Neutrophil (primary cell): Measurements from ENCODE around the gene ARFGEF3.

DNA sequence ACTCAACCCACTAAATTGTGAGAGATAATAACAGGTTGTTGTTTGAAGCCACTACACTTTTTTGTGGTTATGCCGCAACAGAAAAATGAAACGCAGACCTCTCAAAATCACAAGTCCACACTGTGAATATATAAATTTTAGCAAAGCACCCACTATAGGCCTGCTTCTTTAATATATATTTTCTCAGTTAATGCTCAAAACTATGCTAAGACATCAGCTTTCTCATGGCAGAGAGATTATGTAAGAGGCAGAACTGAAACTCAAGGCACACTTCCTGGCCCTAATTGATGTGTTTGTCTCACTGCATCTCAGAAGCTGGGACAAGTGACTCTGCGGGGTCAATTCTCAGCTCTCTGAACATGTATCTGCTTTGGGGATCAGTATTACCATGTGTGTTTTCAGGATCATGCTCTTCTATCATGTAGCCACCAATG, 27.7 kb downstream of the MAP3K5 start:
- PRO-cap: no peak

- PRO-cap: no peak
Measured at GRCh38 chr6:136773509-136773834, 18.8 kb downstream of the MAP3K5 start.

DNA sequence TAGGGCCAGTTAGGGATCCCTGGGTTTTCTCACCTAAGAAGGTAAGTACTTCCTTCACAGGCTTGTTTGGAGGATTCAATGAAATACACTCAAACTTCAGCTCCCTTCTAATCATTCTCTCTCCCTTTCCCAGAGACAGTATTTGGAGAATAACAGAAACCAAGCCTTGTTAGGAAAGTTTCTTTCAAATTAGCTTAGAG, 2.3 kb downstream of the MAP3K5 start:
- PRO-cap: no peak

DNA sequence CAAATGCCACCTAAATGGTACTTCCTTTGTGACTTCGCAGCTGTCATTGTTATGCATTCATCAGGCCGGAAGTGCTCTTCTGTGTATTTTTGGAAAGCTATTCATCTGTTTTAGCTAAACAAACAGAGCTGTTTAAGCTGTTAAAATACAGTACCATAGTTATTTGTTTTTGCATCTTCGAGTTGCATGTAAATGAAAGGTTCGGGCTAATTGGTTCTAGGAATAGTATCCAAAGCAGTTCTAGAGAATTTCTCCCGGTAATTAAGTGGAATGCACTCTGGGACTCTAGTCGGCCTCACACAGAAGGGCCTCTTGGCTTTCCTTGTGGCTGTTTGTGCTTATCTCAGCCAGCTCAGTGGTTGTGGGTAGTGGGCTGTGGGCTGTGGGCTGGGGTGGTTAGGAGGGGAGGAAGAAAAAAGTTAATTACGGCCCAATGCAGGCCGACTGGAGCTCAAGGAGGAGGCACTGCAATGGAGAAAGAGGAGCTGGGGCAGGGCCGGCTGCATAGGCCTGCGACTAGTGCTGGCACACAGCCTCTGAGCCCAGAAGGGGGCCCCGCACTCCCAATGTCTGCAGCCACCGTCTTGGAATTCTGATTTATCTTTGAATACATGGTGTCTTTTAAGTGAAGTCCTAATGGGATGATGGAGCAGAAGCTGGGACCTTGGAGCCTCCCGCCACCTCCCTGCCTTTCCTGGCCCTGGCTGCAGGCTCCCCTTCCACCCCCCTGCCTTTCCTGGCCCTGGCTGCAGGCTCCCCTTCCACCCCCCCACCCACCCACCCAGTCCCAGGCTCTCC, 35.0 kb downstream of the SLC35D3 start:
- PRO-cap: no peak

GRCh38 chr6:136964248-136964850, 42.2 kb downstream of the SLC35D3 start:
- PRO-cap: no peak

- PRO-cap: no peak
Measured at GRCh38 chr6:137309293-137309587, 90.1 kb upstream of the IFNGR1 start.

DNA sequence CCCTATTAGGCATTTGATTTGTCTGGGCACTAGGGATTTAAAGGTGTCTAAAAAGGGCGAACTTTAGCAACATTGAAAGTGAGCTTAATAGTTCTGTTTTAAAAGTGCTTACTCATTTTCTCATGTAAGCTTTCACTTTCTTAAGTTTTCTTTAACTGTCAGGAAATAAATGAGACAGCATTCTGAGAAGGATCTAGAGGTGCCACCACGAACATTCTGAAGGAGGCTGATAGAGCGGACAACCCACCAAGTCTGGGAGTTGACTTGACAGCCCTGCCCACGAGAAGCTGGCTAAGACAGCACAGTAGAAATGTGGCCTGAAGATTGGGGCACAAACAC, 144.4 kb upstream of the TNFAIP3 start:
- PRO-cap: unidirectional peak, plus-strand start at position 180 of the sequence

DNA sequence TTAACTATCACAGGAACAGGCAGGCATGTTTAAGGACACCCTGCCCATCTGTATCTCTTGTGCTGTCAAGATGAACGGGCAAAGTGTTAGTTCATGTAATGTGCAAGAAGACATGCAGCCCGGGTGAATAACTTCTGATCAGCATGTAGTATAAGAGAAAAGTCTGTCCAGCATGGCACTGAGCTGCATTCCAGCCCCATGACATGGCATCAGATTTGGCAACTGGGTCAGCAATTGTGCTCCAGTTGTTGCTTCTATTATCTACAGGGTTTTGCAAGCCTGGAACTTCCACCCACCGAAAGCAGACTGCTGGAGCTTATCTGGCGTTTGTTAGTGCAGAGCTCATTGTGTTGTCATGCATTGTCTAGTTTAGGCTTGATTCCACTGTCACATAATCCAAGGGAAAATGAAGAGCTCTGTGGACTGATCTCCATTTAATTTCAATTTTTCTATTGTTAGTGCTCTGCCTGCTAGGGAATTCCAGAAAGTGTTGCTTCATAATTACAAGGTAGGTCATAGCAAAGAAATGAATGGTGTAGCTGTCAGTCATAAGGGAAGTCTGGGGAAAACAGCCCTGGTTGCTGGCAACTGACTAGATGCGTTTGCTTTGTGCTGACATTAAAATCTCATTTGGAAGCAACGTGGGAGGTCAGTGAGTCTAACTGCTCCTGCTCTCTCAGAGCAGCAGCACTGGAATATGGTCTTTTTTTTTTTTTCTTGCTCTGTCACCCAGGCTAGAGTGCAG, 138.2 kb upstream of the TNFAIP3 start:
- PRO-cap: no peak

DNA sequence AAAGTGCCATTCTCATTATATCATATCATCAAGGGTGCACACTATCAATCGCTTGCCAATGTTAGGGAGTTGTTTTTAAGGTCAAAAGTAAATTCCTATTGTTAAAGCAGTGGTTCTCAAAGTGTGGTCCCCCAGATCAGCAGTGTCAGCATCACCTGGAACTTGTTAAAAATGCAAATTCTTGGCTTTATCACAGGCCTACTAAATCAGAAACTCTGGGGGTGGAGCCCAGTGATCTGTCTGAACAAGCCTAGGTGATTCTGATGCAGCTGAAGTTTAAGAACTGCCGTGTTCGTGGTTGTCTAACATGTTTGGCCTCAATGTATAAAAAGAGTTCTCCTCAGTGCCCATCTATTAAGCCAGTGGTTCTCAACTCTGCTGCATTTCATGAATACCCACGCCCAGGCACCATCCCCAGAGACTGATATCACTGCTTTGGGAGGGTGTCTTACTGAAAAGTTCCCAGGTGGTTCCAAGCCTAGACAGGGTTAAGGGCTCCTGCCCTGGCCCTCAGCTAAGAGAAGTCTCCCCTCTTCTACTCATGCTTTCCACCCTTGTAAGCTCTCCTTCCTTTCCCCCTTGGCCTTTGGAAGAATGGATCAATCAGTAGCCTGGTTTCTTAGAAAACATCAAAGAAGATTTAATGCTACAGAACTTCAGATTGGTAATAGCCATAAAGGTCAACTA, 39.1 kb upstream of the TNFAIP3 start:
- PRO-cap: no peak

DNA sequence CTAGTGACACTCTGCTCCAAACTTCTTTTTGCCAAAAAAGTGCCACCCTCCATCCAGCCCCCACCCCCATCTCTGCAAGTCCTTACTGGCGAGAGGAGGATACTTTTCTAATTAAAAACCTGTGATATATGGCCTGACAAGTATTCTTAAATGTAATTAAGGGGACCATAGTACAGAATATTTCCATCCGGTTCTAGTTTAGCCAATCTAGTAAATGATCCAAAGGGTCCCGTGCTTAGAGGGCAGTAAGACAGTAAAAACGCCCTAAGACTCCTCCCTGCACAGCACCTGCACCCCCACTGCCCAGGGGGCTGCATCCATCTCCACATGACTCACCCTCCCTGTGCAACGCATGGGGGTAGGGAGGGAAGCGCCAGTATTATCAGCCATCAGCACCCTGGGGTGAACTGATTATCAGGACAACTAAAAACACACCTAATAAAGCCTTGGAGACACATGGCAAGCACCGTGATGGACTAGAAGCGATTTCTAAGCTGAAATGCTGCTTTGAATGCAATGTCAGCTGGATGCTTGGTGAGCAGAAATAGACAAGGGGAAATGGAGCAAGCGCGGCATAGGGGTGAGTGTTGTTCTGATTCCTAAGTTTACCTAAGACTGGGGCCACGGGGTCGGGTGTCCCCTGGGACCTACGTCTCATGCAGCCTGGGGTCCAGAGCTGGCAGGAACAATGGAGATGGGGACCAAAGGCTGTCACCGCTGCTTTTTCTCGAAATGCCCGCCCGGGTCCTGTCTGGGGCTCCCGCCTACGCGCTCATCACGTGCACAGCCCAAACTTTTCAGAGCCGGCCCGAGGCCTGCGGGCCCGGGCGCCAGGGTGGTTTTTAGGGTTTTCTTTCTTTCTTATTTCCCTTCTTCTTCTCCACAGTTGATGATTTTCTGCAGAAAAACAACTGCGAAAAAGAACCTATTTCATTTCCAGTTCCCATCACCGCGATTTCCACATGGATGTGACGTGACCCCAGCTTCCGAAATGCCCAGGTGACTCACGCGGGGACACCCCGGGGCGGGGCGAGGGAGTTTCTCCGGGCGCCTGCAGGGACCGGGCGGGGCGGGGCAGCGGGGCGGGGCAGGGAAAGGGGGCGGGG, 732 bp upstream of the TNFAIP3 start:
- PRO-cap: no peak

DNA sequence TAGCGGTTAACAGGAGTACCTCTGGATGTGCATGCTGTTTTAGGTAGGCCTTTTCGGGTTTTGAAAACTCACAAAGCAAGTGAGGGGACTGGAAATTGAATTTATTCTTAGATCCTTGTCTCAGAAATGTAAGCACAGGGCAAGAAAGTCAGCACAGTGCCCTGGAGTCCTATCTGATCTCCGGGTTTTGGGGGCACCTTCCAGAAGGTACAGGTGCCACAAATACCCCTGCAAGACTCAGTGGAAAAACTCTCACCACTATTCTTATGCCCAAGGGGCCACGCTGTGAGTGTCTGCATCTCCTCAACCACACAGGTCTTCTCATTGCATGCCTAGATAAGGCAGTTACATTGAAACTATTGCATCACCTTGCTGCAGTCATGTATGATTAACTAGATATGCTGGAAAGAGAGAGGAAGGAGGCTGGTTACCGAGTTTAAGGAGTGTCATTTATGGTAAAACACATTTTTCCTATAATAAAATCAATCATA, 37.3 kb downstream of the TNFAIP3 start:
- PRO-cap: no peak

- PRO-cap: no peak
Measured at GRCh38 chr6:138105351-138105801, 1.8 kb downstream of the PERP start.

DNA sequence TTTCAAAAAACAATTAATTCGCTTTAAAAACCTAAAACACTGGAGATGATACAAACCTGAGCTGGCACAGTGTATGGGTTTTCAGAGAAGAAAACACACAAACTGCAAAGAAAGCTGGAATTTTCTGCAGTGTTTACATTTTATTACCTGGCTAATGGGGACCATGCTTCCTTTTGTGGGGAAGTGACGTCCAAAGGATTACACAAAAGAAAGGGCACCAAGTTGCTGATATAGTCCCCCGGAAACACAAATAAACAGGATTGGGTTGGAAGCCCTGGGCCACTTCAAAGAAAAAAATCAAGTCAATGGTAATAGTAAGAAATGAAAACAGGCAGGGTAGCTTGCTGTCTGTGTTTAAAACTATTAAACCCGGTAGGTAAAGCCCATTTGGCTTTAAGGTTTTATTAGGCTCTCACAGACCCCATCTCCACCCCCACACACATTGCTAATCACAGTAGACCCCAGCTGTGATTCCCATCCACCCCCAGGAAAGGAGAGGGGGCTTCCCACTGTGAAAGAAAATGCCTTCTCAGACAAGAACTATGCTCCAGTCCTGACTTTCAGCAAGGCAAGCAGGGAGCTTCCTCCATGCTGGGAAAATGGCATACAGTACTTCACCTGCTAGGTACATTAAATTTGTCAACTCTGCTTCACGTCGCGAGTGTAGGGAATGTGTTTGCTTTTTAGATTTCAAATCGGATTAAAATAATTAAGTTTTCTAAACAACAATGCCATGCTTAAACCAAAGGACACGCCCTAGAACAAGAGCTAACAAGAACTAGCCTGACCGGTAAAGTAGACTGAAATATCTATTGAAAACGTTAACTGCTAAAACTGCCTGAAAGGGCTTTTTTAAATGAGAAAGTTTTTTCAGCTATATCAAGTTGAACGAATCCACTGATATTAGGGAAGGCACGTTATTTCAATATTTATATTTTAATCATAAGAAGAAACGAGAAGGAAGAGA, 1.1 kb downstream of the PERP start:
- PRO-cap: no peak

DNA sequence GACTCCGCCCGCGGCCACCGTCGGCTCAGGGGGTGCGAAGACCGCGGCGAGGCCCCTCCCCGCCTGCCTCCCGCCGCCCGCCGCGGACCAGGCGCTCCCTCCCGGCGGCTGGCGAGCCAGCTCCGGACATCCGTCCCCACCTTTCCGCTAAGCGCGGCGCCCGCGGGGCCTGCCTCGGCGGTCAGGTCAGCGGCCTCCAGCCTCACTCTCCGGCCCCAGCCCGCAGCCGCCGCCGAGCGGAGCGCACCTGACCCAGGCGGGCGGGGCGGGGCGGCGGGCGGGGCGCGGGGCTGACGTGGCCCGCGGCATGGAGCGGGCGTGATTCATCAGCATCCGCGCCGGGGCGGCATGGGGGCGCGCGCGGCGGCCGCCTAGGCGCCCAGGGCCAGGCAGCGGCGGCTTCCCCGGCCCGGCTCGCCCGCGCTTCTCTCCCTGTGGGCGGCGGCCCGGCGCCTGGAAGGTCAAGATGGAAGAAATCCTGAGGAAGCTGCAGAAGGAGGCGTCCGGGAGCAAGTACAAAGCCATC, at the start of gene ARFGEF3:
TSS of gene ARFGEF3 (plus strand) at position 319 of the 526 bp plus-strand sequence.
- PRO-cap: no peak

DNA sequence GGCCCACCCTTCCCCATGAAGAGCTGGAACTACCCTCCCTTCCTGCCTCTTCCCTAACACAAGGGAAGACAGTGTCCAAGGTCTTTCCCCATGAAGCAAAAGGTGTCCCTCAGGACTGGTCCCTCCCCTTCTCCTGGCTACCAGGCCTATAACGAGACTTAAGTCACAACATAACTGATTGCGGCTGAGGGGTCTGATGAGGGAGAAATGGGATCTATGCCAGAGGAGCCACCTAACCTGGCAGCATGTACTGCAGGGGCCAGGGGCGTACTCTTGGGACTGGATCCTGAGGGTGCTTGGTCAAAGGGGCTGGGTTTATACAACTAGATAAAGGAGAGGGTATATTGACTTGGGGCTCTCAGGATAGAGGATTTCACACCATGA, 11.8 kb downstream of the HEBP2 start:
- PRO-cap: no peak

DNA sequence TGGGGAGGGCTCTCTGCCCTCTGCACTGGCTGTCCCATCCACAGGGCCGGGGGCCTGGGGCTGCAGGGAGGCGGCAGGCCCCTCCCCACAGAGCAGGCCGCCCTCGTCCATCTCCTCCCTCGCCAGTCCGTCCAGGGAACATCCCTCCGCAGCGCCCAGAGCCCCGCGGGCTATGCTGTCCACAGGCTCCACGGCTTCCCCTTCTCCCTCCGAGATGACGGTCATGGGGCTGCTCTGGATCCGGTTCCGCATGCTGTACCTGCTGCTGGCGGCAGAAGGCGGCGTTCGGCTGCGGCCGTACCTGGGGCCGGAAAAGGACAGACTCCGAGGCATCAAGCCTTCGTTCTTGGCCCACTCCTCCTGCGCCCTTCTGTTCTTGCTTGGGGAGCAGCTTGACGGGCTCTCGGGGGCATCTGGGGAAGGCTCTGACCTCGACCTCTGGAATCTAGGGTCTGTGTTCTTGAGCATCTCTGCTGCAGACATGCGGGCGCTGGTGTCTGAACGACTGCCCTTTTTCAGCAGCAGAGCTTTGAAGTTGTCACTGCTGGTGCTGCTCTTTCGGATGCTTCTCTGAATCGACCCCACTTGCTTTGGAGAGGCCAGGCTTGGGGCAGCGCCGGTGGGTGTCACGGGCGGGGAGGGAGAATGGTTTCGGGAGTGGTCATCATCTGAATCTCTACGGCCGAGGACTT, 20.2 kb downstream of the HEBP2 start:
- PRO-cap: no peak

GRCh38 chr6:138485851-138486309, 13.4 kb downstream of the NHSL1 start:
- PRO-cap: no peak

GRCh38 chr6:138577248-138577757, 78.0 kb upstream of the NHSL1 start:
- PRO-cap: no peak

DNA sequence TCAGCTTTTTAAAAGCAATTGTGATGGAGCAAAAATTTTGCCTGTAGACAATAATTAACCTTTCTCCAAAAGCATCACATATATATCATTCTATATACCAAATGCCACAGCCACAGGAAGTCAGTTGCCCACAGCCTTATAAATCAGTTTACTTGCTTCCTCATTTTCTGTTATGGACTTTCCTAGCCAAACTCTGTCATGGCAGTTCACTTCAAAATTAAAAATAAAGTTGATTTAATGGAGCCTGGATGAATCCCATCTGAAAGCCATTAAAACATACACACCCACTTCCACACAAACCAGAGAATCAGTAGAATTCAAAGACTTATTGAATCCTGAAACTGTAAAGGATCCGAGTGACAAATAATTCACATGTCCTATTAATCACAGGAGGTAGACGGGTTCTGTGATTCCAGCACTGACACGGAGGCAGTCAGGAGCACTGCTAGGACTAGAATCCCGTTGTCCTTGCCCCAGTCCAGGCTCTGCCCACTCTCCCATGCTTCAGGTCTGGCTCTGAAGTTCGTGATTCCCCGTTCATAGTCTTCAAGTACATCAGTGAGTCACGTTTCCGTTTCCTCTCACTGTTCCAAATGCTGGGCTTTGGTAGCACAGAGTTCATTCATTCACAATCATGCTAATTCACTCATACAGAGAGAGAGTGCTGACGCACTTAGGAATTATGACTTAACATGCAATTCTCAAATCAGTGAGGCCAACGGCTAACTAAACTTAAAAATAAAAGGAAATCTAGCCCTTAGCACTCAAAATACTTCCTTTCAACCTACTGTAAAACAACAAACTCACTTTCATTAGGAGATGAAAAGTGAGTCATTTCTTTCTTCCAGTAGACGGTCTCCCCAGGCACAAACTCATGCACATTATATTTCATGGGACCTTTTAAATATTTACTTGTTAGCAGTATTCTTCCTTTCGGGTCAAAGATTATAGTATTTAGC, 93.8 kb upstream of the NHSL1 start:
- PRO-cap: no peak

DNA sequence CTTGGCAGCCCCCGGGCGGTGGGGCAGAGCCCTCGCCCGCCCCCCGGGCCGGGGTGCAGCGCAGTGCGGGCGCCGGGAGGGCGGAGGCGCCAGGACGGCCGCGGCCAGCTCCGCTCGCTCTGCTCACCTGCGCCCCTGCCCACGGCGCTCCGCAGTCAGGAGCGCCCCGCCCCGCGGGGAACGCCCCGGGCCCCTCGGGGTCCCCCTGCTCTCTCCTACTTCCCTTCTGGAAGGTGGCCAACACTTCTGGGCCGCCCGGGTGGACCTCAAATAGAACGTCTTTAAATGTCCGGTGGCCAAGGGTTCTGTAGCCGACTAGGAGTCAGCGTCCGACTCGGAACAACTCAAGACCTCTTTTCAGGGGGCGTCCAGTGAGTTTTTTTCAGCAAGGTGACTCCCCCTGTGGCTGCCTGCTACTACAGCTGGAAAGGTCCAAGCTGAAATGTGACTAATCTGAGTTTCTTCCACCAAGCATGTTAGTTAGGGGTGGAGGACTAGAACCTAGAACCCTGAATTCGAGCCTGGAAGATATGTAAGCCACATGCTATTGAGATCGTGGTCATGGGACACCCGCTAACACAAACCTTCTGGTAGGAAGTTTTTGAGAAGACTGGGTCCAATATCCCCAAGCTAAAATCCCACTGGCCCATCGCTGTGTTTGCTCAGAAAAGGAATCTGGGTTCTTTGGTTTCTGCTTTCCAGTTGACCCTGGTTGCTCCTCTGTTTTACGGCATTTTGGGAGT, 80.0 kb upstream of the CCDC28A start:
- PRO-cap: no peak